Hair follicle dermal papilla cell (primary cell): ENCODE measurements around a stretch of chr5.

DNA sequence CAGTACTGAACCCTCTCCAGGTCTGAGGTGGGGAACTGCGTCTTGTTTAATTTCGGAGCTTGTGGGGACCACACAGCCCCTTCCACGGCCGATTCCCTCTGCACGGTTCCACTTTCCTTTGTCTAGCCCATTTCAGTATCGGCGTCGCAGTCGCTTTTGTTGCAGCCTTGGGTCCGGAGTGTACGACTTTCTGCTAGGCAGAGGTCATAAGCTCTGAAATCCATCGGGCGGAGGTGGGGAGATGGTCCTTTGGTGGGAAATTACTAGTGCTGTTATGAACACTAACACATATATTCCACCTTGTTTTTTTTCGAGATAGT lies 624 bp downstream of the RNF180 start:
- CAGE, long polyA plus RNA, result no peak

GRCh38 chr5:64783601-64784161 lies 15.0 kb downstream of the CWC27 start:
- CAGE, long polyA plus RNA, result no peak

DNA sequence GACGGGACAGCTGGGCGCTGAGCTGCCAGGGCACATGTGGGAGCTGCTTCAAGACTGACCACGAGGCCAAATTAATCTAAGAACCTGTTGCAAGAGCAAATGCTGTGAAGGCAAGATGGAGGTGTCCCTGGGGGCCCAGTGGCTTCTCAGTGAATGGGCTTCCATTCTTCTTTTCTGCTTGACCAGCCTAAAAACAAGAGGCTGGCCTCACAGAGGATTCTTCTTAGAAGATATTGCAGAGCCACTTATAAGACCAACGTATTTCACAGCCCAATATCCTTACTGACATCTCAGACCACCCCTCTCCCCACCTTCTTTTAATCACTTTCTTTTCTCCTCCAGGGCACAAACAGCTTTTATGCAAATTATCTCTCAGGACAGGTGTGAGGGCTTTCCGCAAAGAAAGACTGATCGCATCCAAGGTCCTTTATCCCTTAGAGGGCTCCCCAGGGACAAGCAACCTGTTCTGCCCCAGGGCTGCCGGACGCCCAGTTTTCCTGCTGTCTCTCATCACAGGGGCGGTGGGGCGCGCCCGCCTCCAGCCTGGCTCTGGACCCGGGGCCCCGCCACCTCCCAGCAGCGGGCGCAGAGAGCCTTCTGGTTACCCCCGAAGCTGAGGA lies 265.9 kb downstream of the CWC27 start:
- CAGE, long polyA plus RNA, result no peak

- CAGE, long polyA plus RNA, result no peak
Observed at GRCh38 chr5:65036346-65036545, 267.5 kb downstream of the CWC27 start.

DNA sequence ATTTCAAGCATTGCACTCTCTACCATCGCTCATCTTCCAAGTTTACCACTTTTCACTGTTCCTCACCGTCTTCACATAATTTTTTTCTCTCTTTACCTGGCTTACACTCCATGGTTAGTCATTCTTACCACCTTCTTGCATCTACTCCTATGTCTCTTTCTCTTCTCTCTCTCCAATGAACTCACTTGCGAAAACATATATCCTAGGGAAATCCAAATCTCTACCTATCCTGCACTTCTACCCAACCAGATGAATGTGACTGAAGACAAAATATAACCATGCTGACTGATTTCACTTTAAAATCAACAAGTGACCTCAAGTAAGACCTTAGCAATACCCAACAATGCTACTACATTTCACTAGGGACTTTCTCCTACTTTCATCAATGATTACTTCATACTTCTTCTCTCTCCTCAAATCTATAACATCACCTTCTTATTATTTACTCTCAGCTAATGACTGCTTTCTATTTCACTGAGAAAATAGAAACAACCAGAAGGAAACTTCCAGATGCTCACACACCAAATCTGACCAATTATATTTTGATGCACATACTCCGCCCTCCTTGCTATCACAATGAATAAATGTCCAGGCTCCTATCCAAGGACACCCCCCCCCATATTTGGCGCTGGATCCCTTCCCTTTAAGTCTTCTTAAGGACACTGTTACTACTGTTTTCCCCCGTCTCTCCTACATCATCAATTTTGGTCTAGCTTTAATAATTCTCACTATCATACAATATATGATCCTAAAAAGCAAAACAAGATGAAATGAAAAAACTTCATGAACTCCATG lies 79.4 kb downstream of the ADAMTS6 start:
- CAGE, long polyA plus RNA, result no peak

- CAGE, long polyA plus RNA, result no peak
Observed at GRCh38 chr5:65482222-65483541, 962 bp upstream of the ADAMTS6 start.

DNA sequence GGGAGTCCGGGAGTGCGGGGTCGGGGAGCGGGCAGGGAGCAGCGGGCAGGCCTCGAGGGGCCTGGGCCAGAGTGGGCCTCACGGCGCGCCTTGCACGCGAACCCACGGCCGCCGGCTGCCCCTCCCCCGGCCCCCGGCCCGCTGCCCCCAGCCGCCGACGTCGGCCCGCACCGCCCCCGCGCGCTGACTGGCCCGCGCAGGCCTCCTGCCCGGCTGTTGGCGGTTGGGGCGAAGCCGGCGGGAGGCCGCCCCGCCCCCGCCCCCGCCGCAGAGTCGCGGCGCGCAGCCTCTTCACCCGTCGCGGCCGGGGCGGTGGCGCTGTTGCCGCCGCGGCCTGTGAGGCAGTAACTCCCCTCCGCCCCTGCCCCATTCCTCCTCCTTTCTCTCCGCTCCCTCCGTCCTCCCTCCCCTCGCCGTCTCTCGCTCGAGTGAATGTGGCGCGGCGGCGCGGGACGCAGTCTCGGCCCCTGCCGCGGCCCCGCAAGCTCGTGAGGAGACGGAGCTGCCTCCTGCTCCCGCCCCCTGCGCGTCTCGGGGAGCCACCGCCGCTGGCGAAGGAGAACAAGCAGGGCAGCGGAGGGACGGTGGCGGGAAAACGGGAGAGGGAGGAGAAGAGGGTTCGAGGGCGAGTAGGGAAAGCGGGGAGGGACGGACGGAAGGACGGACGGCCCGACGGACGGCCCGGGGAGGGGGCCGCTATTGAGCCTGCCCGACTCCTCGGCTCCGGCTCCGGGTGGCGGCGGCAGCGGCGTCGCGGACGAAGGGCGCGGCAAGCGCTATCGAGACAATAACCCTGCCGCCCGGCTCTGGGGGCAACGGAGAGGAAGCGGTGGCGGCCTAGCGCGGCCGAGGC lies 686 bp upstream of the ERBIN start:
- CAGE, long polyA plus RNA, result no peak

- CAGE, long polyA plus RNA, result no peak
Observed at GRCh38 chr5:66031828-66032247, 105.5 kb downstream of the ERBIN start.

- CAGE, long polyA plus RNA, result no peak
Observed at GRCh38 chr5:66101056-66101680, 42.9 kb upstream of the SREK1 start.

- CAGE, long polyA plus RNA, result no peak
Observed at GRCh38 chr5:66161936-66162726, 18.0 kb downstream of the SREK1 start.

DNA sequence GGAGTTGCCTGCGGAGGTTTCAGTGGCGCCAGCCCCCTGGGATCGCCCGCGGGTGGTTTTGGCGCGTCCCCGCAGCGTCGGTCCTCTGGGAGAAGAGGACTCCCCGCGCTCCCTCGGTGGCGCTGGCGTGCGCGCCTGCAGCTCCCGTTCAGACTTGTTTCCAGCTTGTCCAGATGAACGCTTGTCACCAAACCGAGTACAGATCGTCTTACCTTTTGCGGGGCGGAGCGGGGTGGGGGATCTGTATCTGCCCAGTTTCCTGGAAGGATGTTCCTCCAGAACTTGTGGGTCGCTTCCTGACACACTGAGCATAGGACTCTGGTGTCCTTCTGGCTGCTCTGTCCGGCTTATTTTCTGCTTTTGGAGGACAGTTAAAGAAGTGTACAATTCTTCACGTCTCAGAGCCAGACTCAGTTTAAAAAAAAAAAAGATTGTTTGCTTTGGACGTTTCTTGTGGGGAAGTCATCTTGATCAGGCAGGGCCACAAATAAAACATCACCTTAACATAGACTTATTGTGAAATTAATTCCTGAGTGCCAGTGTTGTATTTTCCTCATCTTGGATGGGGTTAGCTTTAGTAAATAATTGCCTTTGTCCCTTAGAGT lies 1.4 kb downstream of the MAST4 start:
- CAGE, long polyA plus RNA, result no peak

- CAGE, long polyA plus RNA, result no peak
Observed at GRCh38 chr5:66621879-66622339, 25.7 kb downstream of the MAST4 start.

DNA sequence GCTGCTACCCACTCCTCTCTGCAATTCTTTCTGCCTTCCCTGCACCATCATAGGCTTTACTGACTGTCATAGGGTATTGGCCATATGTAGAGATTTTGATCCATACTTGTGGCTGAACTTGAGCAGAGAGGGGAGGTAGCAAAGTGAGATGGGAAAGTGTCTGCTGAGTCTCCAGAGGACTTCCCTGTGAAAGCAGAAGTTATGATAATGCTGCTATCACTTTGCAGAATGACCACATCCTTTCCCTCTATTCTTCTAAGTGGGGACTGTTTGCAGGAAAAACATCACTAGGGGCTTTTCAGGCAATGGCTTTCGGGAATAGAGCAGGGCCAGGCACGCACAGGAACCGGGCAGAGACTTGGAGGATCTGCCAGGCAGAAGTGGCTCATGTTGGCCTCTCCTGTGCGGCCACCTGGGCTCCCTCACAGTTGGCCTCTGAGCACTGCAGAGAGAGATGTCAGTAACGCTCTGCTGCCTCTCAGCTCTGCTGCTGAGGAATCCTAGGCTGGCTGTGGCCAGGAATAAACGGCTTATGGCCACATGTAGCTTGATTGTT lies 214.6 kb downstream of the MAST4 start:
- CAGE, long polyA plus RNA, result no peak

GRCh38 chr5:67062846-67063553 lies 133.6 kb downstream of the CD180 start:
- CAGE, long polyA plus RNA, result no peak

DNA sequence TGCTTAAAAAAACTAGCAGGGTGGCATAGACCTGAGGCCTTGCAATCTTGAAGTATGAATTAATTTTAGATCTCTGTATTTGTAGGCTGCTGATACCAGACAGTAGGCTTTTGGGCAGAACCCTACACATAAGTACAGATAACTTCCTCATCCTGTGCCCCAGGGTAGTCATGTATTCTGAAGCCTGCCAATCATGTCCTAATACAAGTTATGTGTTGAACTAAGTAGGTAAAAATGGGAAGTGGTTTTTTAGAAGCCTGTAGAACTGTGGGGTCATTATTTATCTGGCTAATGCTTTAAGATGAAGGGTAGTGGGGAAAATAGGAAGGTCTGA lies 9.3 kb downstream of the CD180 start:
- CAGE, long polyA plus RNA, result no peak

DNA sequence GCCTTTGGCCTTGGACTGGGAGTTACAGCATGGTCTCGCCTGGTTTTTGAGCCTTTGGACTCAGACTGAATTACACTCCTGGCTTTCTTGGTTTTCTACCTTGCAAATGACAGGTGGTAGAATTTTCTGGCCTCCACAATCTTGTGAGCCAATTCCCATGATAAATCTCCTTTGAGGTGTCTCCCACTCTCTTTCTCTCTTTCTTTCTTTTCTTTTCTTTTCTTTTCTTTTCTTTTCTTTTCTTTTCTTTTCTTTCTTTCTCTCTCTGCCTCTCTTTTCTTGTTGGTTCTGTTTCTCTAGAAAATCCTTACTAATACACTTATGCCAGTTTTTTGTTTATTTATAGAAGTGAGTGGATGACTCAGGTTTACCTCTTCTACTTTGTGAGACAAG lies 60.7 kb upstream of the CD180 start:
- CAGE, long polyA plus RNA, result no peak

- CAGE, long polyA plus RNA, result no peak
Observed at GRCh38 chr5:67642359-67642905, 445.8 kb upstream of the CD180 start.

DNA sequence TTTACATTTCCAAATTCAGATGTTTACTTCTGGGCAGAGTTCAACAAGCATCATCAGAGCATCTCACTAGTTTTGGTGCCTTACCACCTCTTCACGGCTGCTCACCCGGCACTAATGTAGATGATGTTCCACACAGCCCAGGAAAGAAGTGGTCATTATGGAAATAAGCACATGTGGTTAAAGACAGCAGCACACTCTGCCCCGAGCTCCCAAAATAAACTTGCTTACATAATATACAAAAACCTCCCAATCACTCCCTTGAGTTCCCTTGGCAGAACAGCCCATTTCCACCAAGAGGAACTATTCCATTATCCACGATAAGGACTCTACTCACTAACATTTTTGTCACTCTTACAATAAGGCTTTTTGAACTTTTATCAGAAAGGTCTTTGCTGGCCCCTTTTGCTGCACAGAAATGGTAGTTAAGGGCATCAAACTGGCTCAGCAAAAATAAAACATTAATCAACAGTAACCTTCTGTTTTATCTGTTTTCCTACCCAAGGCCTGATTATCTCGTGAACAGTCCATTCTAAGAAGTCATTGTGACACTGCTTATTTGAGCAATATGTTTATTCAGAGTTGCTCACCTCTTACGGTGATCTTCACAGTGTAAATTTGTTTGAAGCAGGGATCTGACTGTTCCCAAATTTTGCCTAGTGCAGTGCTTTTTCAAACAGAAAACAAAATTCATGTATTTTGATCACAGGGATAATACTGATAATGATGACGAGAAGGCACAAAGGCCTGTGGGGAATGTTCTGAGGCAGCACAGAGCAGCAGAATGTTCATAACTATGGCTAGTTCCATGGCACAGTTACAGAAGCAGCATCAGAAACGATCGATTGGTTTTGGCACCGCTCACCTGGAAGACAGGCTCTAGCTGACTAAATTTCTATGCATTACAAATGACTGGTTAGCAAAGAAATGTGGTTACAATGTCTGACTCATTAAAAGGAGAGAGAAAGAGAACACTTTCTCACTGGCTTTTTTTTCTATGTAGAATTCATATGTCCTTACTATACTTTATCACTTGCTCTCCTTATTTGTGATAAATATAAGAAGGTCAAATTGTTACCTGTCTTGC lies 399.8 kb upstream of the PIK3R1 start:
- CAGE, long polyA plus RNA, result no peak

DNA sequence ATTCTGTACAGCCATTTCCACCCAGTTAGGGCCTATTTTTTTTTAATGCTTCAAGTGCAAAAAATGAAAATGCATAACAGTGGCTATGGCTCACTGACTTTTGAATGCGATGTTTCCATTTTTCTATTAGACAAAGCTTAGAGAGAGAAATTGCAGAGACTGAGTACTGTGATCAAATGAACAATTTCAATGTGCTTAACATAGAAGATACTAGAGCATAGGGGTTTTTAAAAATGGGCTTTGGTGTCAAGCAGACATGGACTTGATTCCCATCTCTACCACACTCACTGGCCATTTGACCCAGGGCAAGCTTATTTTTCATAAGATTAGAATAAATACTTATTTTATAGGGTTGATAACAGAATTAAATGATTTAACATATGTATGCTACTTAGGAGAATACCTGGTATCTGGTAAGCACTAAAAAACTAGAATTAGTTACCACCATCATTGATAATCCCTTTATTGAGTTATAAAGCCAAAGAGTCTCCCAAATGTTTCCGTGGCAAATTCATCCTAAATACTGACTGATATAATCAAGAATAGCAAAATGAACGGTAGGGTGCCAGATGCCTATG lies 254.2 kb upstream of the PIK3R1 start:
- CAGE, long polyA plus RNA, result no peak

DNA sequence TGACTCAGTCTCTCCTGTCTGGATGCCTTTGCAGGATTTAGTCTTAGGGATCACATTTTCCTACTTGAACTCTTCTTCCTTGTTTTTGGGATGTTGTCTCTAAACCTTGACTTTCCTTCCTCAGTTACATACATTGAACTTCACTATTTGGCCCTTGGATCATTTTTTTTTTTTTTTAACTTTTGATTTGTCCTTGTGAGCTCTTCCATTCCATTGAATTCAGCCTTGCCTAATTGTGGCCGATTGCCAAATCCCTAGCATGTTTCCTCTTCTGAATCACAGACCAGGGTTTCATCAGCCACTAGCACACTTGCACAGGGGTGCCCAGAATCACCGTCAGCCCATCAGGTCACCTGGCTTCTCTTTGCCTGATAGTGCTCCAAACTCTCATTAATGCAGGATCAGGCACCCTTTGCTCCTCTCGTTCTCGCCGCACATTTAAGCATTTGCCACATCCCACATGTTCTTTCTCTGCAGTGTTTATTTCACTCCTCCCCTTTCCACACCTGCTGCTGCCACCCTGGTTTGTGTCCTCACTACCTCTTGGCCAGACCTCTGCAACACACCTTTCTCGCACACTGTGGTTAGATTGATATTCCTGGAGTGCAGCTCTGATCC lies 9.6 kb downstream of the PIK3R1 start:
- CAGE, long polyA plus RNA, result no peak